A673 (cell line): ENCODE data around the gene ZBTB45.

DNA sequence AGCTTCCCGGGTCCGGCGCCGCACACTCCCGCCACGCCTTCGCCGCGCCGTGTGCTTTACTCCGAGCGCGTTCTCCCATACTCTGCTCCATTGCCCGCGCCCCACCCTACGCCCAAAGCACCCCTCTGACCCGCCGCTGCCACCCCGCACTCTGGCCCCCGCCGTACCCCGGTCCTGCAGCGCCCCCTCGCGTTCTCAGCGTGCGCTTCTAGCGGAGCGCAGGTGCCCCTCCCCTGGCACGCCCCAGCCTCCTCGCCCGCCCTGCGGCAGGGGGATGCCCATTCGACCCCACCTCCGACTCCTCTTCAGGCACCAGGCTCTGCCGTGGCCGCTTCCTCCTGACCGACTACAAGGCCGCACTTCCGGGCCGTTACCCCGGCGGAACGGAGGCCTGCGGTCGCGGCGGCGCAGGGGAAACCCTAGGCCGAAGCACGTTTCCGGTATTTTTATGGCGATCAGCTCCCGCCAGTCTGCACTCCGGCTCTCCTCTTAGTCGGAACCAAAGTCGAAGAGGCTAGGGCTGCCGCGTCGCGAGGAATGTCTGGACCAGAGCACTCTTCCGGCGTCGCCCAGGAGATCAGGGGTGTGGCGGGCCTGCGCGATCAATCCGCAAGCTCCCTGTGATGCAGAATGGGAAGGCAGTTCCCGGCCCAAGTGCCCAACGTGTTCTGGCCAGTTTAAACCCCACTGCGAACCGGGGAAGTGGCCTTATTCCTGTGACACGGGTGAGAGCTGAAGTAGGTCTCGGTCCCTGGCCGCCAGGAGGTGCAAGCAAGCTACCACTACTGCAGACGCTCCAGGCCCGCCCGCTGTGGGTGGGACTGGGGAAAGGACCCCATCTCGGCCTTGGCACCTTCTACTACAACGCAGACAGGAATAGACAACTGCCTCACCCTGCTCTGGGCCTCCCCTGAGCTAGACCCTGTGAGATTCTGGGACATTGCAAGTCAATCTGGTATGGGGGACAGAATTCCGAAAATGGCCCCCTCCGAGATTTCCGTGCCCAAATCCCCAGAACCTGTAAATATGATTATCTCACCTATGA lies at the start of gene ZBTB45:
Gene ZBTB45, minus strand, starts transcription at position 361 of the 1,045 bp plus-strand sequence.
- PRO-cap: bidirectional peak, plus-strand start at position 554 of the sequence, minus-strand start at position 347 of the sequence

- PRO-cap: no peak
Measured at GRCh38 chr19:58553753-58554771, 843 bp downstream of the CHMP2A start.

DNA sequence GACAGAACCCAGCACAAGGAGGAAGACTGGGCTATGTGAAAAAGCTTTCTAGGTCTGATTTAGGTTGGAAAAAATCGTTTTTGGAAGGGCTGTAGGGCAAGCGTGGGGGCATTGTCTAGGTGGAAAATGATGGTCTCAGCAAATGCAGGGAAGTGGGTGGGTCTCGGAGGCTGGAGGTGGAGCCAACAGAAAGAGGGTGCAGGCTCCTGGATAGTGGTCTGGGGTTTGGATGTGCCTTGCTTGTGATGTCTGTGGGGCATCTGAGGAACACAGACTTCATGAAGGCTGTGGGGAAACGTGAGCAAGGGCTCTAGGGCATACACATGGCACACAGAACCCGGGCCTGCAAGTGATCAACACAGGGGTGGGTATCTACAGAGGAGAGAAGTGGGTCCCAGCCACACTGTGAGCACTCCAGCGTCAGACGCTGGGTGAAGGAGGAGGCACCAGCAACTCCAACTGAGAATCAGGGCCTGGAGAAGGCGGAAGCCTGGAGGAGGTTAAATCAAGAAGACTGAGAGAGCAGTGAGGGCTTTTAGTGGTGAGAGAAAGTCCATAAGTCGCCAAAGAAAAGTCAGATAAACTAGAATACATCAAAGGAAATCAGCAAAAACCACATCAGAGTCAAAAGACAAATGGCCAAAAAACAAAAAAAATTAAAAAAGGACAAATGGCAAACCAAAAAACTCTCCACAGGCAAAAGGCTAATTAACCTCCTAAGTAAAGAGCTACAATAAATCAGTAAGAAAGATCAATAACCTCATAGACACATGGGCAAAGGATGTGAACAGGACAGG lies 5.5 kb upstream of the UBE2M start:
- PRO-cap: no peak

GRCh38 chr19:58576189-58576504 lies 3.0 kb upstream of the MZF1 start:
- PRO-cap: bidirectional peak, plus-strand start at chr19:58576215, minus-strand start at chr19:58575924